Endothelial cell (in vitro differentiated cells): ENCODE measurements around the gene NLE1.

GRCh38 chr17:35141614-35142714 lies at the start of gene NLE1:
NLE1 (minus strand) TSS chr17:35142303.
- PRO-cap: unidirectional peak, minus-strand start at chr17:35142082; unidirectional peak, minus-strand start at chr17:35142297

GRCh38 chr17:35258476-35259312 lies 15.8 kb downstream of the SLFN5 start:
- PRO-cap: no peak

GRCh38 chr17:35374714-35374954 lies 1.2 kb upstream of the SLFN11 start:
- PRO-cap: no peak

DNA sequence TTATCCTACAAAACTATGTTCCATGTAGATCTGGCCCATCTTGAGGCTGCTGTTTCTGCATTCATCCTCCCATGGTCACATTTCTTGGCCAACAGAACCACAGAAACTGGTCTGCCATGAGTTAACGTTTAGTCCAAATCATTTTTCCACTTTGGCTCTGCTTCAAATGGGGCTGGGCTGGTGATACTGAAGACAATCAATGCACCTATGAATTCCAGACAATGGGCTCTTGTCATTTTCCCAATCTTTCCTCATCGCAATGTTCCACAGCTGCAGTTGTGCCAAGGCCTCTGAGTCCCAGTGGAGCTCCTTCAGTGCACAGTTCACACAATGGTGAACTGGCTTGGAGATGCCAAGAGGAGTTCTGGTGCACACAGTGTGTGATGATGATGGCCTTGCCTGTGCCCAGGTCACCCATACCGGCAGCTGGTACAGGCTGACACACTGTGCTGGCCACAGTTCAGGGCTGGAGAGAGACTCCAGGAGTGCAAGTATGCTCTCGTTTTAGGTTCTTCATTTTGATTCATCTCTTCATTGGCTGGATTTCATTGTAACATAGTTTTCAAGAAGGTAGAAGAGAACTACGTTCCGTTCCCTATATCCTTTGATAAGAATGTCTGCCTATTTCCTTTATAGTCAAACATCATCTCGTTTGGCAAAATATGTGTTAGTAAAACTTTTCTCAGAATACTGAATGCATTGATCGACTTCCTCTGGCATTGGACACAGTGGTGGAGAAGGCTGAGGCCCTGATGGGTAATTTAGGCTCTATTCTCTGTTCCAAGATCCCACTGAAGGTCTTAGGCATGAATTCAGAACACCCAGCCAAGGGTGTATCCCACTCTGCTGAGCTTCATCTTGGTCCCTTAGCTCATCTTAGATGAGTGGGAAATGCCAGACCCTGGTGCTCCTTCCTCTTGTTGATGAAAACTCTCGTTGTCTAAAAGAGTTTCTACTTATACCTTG lies 22.3 kb downstream of the SLFN12 start:
- PRO-cap: no peak

GRCh38 chr17:35470094-35470645 lies 21.6 kb upstream of the SLFN13 start:
- PRO-cap: no peak

- PRO-cap: no peak
Measured at GRCh38 chr17:35716909-35717985, 14.2 kb upstream of the RASL10B start.

GRCh38 chr17:35765797-35766695 lies 5.4 kb downstream of the C17orf50 start:
- PRO-cap: no peak

- PRO-cap: no peak
Measured at GRCh38 chr17:35773217-35773659, 12.6 kb downstream of the C17orf50 start.

DNA sequence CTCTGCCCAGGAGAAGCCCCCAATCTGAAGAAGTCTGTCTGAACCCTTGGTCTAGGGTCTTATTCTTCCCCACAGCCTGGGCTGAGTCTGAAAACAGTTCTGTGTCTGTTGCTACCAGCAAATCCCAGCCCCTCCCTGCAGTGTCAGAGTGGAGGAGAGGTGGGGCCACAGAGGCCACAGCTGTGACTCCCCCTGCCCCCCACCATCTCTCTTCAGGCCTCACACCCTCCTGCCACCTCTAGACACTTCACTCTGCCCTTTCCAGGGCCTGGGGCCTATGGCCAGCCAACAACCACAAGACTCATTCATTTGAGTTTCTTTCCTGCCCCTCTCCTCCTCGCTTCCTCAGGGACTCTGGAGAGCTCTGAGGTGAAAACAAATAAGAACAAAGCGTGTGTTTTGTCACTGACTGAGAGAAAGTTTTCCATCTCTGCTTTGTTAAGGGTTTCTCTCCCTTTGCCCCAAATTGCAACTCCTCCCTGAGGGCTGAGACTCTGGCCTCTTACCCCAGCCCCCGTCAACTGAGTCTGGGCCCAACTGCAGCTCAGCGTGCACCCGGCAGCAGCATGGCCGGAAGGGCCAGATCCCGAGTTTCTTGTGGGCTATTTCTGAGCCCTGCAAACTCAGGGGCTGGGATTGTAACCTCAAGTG lies 13.1 kb downstream of the C17orf50 start:
- PRO-cap: unidirectional peak, minus-strand start at position 356 of the sequence

DNA sequence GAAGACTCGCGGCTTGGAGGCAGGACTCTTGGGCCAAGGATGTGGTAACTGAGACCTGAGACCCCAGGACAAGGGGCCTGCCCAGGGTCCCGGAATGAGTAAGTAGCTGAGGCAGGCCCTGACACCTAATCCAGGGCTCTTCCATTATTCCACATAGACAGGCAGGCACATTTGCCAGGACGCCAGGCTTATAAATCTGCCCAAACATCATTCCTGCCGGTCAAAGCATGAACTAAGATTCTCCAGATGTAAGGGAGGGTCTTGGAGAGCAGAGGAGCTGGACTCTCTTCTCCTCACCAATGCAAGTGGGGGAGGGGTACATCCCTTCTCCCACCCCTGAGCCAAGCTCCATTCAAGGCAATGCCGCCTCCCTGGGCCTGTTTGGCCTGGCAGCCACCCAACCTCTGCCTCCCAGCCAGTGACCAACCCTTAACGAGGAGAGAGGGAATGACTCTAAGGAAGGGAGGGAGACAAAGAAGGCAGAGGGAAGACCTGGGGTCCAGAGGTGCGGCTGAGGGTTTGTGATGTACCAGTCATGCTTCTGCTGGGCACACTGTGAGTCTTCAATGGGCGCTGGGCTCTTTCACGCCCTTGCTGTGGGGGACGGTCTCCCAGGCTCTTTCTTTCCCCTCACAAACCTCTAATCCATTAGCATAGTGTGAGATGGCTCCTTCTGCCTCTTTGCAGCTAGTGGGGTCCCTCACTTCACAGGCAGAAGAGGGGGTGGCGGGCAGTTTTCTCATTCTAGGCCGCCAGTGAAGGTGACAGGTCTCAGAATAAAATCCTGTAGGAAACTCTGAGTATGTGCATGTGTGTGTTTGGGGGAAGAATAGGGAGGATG lies 13.9 kb downstream of the C17orf50 start:
- PRO-cap: no peak

- PRO-cap: no peak
Measured at GRCh38 chr17:35843836-35845107, 24.4 kb downstream of the HEATR9 start.

- PRO-cap: unidirectional peak, minus-strand start at chr17:35875586
Measured at GRCh38 chr17:35875295-35876035, 4.7 kb downstream of the CCL5 start.

DNA sequence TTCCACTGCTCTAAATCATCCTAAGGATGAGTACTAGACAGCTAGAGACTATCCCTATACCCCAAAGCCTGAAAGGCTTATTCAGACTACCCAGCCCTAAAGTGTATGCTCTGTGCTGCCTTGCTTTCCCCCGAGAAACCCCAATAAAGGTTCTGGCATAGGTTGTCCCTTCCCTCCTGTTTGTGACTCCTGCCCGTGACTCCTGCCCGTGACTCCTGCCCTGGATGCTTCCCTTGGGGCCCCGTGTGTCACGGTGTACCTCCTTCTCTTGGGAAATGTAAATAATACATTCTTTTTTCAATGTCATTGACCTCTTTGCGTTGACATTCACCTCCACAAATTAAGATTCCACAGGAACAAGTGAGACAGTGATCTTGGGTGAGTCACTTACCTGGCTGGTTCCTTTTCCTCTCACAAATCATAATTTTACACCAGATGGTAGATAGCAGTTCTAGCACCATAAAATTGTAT lies 682 bp downstream of the CCL15 start:
- PRO-cap: no peak

DNA sequence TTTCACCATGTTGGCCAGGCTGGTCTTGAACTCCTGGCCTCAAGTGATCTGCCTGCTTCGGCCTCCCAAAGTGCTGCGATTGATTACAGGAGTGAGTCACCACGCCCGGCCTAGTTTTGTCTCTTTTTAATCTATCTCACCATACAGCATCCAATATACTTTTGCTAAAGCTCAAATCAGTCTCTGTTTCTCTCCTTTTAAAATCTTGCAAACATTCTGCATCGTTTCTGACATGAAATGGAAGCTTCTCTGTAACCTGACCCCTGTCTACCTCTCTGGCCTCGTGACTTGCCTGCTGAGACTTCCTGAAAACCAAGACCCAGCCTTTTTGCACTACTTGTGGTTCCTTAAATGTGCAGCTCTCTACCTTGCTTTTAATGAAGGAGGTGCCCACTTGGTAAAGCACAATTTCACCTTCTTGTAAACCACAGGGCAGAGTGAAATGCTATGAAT lies 5.9 kb upstream of the CCL3L3 start:
- PRO-cap: no peak

DNA sequence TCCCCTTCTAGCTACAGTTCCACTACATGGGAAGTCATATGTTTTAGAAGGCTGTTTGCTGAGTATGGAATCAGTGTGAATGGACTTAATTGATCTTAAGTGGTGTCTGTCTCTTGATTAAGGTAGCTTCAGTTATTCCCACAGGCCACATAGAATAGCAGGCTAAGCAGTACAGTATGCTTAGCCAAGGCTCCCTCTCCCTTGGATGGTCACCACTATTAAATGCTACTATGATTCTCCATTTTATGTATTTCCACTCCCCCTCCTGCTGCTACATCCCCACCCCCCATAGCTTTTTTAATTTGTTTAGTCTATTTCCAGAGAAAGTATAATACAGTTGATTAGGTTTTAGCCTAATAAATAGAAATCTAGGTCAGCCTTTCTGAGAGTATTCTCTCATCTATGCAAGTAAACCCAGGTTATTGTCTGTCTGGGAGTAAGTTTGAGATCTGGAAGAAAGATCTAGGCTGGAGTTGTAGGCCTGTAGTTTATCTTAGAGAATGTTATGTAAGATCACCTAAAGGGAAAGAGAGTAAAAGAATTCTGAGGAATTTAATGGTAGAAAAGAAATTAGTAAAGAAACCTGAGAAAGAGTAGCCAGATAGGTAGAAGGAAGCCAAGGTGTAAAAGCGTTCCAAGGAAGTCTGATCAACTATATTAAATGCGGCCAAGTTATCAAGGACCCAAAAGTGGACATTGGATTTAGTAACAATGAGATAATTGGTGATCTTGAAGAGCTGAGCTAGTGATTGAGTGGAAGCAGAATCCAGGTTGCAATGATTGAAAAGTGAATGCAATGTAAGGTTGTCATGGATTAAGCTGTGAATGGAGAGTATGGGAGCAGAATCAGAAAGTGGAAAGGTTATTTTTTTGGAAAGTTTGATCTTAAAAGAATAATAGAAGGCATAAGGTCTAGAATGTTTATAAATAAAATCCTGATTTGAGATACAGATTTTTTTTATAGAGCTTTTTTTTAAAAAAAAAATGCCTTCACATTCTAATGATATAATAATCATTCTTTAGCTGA lies 20.1 kb downstream of the GGNBP2 start:
- PRO-cap: no peak

DNA sequence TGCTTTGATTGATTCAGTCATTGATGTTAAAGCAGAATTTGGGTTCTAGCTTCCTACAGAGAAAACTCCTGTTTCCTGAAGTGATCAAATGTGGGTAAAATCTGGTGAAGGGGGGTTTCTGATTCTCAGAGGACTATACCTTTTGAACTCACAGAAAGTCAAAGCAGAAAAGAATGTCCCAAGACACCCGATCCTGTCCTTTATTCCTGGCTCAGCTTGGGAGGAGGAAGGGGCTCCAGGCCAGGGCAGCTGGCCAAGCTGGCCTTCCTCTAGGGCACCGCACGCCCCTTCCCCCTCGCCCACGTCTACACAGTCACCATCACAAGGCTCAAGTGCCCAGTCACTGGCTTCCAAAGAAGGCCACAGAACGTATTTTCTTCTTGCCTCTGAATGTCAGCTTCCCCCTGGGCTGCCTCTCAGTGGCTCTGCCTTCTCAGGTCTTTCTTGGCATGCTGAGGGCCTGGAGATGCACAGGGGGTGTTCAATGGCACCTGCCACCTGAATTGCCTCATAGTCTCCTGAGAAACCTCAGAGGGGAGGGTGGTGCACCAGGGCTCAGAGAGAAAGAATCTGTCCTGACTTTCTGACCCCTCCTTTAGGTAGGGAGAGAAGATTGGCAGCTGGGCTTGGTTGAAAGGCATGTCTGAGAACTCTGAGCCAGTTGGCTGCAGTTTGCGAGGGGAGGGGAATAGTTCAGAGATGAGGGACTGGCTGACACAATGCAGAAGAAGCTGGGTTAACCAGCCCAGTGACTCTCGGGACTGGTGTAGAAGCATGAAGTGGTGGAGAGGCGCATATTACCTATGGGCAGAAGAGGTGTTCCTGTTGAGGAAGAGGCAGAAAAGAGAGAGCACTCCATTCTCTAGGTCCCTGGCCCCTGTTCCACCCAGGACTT lies 2.1 kb downstream of the DHRS11 start:
- PRO-cap: no peak

GRCh38 chr17:36595481-36596041 lies 3.9 kb downstream of the DHRS11 start:
- PRO-cap: no peak

DNA sequence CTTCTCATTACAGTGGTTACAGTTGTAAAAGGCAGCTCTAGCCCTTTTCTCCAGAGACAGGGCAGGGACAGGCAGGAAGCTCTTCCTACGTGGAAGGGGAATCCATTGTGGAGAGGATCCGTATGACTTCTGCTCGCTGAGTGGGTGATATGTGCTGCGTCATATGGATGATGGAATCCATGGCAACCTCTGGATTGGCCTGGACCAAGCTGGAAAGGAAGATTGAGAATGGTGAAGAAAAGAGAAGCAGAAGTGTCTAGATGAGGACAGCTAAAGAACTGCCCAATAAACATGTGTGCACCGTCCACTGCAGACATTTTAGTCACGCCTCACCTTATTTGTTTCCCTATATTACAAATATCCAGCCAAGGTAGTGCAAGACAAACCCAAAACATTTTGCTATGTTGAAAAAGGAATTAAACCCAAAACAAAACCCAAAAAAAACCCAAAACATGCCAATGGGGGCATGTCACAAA lies 138.5 kb downstream of the AATF start:
- PRO-cap: no peak

DNA sequence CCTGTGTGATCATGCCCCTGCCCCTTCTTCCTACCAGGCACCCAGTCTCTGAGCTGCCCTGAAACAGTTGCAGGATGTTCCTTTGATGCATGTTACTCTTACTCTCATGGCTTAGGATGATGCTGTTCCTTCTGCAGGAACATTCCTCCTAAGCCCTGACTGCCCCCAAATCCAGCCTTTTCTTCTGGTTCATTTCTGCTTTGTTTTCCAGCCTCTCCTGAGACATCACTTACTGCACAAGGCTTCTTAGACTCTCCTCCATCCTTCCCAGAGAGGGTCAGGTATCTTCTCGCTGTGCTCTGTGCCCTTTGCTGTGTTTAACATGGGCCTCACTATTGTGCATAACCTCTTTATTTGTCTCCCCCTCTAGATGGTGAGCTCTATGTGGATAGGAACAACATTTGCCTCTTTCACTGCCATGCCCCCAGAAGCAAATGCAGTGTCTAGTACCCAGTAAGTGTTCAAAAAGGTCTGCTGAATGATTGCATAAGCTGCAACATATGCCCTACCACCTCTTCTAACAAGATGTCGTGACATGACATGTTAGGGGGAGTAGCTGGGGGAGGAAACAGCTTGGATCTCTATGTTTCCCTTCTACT lies 147.6 kb downstream of the AATF start:
- PRO-cap: no peak

DNA sequence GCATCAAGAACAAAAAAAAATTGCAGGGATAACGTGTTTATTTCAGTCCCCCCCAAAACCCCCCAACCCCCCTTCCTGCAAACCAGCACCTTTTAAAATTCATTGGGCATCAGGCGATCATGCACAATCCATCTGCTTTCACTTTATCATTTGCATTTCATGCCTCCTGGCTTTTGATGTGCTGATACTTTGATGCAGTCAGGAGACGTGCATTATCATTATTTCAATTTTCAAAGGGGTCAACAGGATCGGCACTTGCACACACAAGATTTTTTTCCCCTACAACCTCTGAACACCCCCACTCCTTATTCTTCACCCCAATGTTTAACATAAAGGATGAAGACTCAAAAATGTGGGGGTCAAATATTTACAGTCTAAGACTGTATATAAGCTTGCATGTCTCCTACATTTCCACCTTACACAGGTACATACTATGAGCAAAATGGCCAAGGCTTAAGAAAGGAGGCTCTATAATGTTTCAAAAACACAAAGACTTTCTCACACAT lies 198.1 kb downstream of the AATF start:
- PRO-cap: no peak